ENCODE measurements around the gene PLK4.

GRCh38 chr4:122928870-122929337, 6.0 kb downstream of the SPATA5 start:
- PRO-cap, result no peak

GRCh38 chr4:123243916-123244647, 152.5 kb upstream of the SPRY1 start:
- PRO-cap, result no peak

DNA sequence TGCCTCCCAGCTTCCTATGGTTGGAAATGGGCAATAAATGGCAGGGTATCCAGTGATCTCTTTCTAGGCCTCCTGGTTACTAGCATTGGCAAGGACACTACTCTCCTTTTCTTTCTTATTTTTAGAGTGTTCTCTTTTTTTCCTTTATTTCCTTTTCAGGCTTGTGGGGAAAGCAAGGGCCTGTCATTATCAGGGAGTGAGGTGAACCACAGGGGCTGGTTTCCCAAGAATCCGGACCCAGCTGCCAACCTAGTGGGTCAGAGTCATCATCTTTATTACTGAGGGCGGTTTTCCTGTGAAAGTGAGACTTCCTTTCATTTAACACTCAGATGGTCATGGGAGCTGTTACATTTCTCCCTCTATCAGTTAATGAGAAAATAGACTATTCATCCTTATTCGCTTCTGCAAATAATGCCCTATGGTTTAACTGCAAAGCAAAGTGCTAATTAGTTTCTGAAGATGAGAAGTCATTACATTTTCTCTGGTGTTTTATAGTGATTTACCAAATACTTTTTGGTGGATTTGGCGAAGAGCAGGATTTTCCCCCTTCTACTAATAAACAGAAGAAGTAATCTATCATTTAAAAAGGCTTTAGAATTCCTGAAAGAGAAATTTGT, 224.8 kb downstream of the SPRY1 start:
- PRO-cap, result no peak

GRCh38 chr4:123744903-123745189, 348.3 kb downstream of the SPRY1 start:
- PRO-cap, result no peak

- PRO-cap, result no peak
These were observed 853.1 kb upstream of the INTU start for GRCh38 chr4:126779147-126780492.

DNA sequence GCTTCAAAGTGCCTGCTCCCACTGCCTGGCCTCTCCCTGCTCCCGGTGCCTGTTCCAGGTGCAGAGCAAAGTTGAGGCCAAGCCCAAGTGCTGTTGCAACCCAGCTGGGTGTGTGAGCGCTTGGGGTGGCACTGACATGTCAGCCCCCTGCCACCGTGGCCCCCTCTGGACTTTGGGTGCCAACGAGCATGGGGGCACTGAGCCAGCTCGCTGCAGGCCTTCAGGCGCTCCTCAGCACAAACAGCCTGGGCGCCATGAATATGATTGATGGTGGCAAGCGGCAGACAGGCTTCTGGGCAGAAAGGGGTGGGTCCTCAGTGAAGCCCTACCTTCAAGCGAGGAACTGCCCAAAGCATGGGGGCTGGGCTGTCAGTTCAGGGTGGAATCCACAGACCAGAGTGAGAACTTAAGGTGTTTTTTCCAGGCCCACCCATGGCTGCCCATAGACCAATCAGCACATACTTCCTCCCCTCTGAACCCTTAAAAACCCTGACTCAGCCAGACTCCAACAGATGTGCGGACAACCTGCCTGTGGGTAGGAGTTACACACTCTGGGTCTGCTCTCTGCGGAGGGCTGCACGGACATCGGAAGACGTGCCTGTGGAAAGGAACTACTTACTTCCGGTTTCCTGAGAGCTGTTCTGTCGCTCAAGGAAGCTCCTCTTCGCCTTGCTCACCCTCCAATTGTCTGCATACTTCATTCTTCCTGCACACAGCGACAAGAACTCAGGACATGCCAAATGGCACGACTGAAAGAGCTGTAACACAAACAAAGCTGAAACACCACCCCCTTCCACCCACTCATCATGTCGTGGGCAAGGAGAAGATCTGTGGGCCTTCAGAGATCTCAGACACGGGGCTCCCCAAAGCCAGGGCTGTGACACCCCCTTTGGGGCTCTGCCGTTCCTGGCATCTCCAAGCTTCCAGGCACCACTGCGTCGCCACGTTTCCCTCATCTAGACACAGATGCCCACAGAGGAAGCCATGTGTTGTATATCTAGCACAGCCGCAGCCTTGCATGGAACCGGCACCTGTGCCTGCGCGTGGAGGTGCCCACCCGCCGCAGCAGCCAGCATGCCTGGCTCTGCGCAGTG, 676.9 kb upstream of the INTU start:
- PRO-cap, result no peak

GRCh38 chr4:127880372-127881847, at the start of gene PLK4:
Gene PLK4, plus strand, starts transcription at chr4:127880893.
- PRO-cap, result bidirectional peak, plus-strand start at chr4:127880916, minus-strand start at chr4:127880766; bidirectional peak, plus-strand start at chr4:127881631, minus-strand start at chr4:127881279

- PRO-cap, result no peak
These were observed 47.1 kb downstream of the ABHD18 start for GRCh38 chr4:128012150-128012842.

GRCh38 chr4:128228052-128228470, 59.6 kb downstream of the PGRMC2 start:
- PRO-cap, result no peak

- PRO-cap, result no peak
These were observed 3.2 kb downstream of the PGRMC2 start for GRCh38 chr4:128284382-128284854.

DNA sequence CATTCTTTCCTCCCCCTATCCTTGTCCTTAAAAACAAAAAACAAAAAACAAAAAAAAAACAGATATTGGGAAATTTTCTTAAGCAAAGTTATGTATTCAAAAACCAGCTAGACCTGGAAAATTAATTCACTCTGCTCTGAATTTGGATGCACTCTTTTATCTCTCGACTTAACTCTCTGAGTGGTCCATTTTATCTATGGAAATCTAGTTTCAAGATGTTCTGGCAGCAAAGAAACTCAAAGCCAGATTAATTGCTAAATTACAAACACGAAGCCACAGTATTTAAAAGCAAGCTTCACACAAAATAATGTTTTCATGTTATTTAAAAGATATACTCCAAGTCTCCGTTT, 106.8 kb upstream of the PGRMC2 start:
- PRO-cap, result no peak

- PRO-cap, result unidirectional peak, plus-strand start at chr4:128525565
These were observed 237.8 kb upstream of the PGRMC2 start for GRCh38 chr4:128525268-128525867.

- PRO-cap, result no peak
These were observed 253.2 kb upstream of the JADE1 start for GRCh38 chr4:128556435-128556661.

DNA sequence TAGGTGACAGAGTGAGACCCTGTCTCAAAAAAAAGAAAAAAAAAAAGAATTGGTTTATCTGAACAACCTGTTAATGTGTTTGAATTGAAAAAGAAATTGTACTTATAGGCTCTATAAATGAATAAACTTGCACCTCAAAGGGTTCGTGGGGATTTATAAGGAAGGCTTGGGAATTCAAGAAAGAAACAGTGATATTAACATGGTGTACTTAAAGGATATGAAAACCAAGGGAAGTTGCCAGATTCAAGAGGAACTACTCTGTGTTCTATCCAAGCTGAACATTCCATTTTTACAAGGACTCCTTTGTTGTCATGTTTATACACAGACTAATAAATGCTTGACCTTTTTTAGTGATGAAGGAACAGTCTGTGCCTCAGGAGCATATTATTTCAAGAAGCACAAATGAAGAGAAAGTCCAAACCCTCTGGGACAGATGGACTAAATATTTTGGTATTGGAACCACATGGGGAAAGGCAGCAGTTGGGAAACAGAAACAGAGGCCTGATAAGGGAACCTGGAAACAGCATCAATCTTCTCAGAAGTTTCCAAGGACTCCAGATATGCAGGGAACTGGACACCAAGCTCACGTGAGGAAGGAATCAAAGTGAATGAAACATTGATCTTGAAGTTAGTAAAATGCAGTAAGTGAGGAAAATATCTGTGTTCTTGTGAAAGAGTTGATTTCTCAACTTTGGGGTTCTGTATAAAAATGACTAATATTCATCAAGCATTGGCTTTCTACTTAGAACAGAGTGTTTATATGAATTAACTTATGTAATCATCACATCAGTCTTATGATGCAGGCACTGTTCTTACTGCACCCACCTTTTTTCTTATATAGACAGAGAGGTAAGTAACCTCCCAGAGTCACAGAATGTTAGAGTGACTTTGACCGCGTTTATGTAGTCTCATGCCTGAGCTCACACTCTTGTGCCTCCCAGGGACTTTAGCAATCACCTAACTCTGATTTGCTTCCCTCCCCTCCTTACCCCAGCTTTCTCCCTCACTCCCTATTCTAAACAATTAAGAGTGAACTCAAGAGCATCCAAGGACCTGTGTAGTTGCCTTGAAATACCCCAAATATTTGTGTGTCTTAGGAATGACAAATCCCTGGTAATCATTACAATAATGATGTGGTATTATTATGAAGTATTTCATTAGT, 149.0 kb upstream of the JADE1 start:
- PRO-cap, result no peak

DNA sequence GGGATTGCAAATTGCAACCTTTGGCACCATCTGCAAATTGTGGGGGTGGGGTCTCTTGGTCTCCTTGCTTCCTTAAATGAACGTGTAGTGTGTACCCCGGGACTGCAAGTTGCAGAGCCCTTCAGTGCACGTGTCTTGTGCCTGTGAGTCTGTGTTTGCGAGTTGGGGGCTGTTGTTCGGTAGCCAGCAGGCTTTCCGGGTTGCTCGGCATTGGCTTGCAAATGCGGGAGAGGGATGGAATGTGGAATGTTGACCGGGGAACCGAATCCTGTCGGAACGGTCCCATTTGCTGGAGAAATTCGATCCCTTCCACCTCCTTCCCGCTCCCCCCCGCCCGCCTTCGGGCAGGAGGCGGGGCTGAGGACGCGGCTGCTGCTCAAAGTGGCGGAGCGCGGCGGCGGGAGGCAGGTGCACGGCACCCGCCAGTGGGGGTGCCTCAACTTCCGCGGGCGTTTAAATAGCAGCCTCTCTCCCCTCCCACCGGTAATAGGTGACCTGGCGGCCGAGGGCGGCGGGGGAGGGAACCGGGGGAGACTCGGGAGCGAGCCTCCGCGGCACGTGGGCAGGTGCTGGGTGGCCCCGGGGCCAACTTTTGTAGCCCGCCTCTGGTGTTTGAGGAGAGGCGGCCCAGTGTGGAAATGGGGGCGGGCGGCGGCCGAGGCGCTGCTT, 1.5 kb downstream of the JADE1 start:
- PRO-cap, result bidirectional peak, plus-strand start at position 379 of the sequence, minus-strand start at position 159 of the sequence

GRCh38 chr4:131596936-131597252, 1552.2 kb upstream of the PCDH10 start:
- PRO-cap, result no peak

DNA sequence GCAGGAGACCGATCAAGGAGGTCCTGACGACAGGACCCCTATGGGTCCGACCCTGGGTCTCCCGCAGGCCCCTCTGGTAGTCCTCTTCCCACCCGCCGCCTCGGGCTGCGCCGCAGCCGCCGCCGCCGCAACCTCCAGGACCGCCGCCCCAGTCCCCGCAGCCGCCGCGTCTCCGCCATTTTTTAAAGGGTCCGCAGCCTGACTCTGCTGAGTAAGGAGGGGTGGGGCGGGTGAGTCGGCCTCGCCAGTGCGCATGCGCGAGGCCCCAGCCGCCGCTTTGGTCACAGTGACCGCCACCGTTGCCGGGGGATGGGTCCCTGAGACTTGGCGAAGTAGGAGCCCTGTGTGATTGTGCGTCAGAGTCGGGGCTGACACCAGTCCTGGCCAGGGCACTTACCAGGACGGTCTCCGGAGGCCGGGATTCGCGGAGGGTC, 1424.3 kb upstream of the PCDH10 start:
- PRO-cap, result unidirectional peak, plus-strand start at position 277 of the sequence

DNA sequence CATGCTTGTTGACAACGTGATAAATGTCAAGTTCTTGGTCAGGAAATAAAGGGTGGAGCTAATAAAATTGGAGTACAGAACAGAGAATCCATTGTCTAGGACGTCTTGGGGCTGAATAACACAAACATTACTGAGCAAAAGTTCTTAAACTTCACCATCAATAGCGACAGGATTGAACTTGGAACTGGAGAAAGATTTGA, 233.3 kb downstream of the PABPC4L start:
- PRO-cap, result no peak

- PRO-cap, result no peak
These were observed 1138.7 kb downstream of the PCDH18 start for GRCh38 chr4:136393604-136393956.

DNA sequence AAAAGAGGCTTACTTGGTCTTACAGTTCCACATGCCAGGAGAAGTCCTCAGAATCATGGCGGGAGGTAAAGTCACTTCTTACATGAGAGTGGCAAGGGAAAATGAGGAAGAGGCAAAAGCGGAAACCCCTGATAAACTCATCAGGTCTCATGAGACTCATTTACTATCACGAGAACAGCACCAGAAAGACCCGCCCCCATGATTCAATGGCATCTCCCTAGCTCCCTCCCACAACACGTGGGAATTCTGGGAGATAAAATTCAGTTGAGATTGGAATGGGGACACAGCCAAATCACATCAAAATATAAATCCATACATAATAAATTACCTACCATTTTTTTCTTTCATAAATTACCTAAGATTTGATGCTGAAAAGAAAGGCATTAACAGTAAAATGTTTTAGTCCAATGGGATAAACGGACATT, 611.0 kb downstream of the PCDH18 start:
- PRO-cap, result no peak

Data from endodermal cell (in vitro differentiated cells).